Mesenchymal stem cell of adipose (primary cell): ENCODE measurements around a stretch of chr1.

DNA sequence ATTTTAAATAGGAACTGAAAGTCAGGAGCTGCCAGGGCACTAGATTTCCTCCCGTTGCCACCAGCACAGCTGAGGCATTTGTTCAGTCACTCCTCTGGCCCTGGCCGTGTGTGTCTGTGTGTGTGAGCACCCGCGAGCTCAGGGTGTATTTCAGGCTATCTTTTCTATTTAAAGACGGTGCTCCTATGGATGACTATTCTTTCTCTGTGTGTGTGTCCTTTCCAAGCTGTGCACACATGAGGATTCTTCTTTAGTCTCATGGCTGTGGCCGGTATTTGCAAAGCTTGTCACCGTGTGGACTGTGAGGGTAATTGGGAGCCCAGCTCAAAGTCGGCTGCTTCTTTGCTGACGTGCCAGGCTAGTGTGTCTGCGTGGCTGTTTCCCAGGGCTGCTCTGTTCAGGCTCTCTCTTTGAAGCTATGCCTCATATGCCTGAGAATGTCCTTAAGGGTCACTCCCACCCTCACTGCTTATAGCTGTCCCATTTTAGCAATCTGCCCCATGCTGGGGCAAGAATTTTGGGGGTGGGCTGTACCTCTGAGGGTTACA, 3.1 kb upstream of the KCND3 start:
- CAGE, long polyA plus RNA = no peak

DNA sequence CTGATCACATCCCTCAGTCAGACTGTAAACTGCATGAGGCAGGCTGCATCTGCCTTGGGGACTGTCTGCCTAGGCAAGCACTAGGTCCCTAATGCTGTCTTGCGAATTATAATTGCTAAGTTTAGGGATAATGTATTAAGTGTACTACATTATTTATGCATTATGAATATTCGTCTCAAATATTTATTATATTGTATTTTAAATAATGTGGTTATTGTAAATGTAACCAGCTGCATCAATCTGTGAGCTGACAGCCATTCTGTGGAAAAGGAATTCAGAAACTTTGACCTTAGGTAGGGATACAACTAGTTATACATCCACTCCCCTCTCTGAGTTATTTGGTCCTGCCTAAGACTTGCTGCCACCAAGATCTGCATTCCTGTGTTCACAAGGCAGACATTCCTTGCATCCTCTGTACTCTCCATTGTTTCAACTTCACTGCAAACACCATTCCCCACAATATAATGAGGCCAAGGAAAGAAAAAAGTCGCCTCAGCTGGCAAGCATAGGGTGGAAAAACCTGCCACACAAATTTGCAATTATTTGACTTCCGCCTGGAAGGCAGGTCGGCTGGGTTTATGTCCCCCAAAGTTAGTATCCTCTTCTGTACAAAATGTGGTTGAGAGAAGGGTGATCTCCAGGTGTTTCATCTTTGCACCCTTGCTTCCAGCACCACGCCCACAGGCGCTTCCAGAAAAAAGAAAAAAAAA, 827 bp upstream of the CTTNBP2NL start:
- CAGE, long polyA plus RNA = no peak

- CAGE, long polyA plus RNA = no peak
Measured at GRCh38 chr1:112618425-112618576, 640 bp downstream of the ST7L start.

GRCh38 chr1:112853802-112854460, 102.1 kb downstream of the SLC16A1 start:
- CAGE, long polyA plus RNA = no peak

GRCh38 chr1:112867520-112867719, 88.6 kb downstream of the SLC16A1 start:
- CAGE, long polyA plus RNA = no peak

GRCh38 chr1:112868898-112869769, 86.9 kb downstream of the SLC16A1 start:
- CAGE, long polyA plus RNA = no peak

DNA sequence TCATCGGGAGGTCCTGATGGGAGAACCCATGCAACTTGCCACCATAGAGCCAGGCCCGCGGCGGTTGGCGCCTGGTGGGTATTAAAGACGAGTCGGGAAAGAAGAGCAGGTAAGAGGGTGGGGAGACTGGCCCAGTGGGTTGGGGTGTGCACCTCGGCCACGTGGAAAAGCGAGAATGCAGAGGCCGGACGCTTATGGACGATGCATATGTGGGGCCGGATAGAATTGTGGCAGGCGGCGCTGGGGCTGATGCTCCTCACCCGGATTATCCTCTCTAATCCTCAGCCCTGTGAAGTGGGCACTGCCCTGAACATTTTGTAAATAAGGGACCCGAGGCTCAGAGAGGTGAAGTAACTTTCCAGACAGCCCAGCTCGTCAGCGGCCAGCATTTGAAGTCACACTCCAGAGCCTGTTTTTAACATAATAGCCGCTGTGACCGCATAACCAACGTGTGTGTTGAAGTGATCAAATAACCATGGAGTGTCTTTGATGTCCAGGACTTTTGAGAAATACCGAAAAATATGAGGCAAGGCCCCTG, 921 bp upstream of the SLC16A1 start:
- CAGE, long polyA plus RNA = no peak

GRCh38 chr1:113072563-113072936, 448 bp upstream of the LRIG2 start:
- CAGE, long polyA plus RNA = no peak

DNA sequence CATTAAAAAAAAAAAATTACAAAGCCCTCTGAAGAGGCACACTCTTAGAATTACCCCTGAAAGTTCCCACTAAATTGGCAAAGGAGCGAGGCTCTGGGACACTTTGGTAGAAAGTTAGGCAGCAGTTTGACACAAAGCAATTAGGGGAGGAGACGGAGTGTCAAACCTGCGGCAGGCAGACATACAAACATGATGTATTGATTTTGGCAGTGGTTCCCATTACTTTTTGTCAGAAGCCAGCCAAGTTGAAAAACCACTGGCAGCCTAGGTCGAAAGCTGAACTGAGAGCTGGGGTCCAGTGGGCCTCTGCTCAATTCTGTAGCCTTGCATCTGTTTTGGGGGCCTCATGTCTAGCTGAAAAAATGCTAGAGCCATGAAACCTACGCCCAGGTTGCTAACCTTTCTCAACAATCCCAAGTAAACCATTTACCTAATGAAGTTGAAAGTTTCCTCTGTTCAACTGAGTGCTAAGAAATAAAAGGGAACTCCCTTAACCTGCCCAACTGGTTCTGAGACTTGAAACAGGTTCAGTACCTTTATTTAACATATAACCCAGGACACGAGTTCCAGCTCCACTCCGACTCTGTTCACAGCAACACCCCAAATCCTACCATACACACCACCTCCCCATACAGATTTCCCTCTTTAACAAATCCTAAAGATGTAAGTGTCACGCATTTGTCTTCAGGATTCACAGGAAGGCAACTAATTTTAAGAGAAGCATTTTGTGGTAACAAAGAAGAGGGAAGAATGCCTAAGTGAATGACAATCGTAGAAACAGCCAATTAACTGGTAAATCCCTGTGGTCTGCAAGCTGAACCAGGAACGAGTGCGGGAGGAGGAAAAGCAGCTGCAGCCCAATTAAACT, 134.8 kb upstream of the MAGI3 start:
- CAGE, long polyA plus RNA = no peak

- CAGE, long polyA plus RNA = no peak
Measured at GRCh38 chr1:113404387-113404806, 14.1 kb downstream of the MAGI3 start.

DNA sequence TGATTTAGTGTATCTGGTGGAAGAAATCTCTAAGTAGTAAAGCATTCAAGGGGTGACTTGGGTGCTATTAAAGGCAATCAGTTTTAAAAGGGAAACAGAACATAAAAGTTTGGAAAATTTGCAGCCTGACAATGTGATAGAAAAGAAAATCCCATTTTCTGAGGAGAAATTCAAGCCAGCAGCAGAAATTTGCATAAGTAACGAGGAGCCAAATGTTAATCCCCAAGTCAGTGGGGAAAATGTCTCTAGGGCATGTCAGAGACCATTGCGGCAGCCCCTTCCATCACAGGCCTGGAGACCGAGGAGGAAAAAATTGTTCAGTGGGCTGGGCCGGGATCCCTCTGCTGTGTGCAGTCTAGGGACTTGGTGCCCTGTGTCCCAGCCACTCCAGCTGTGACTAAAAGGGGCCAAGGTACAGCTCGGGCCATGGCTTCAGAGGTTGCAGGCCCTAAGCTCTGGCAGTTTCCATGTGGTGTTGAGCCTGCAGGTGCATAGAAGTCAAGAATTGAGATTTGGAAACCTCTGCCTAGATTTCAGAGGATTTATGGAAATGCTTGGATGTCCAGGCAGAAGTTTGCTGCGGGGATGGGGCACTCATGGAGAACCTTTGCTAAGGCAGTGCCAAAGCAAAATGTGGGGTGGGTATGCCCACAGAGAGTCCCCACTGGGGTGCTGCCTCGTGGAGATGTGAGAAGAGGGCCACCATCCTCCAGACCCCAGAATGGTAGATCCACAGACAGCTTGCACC, 133.5 kb downstream of the MAGI3 start:
- CAGE, long polyA plus RNA = no peak

GRCh38 chr1:113719426-113719971, 39.8 kb downstream of the PHTF1 start:
- CAGE, long polyA plus RNA = no peak

DNA sequence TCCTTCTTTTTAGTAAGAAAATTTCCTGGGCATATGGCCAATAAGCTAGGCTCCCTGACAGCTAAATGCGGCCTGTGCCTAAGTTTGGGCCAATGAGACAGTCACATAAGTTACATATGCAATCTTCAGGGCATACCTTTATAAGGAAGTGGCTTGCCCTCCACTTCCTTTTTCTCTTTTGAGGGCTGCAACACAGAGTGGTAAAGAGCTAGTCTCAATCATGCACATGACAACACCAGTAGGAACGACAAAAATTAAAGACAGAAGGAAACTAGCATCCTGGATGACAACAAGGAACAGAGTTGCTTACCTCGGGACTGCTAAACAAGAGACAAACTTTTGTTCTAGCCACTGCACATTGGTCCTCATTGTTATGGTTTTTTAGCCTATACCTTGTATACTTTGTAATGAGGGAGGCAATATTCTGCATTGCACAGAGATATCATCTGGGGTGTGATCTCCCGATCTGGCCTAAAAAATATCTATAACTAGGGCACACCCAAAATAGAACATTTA, 24.3 kb upstream of the PHTF1 start:
- CAGE, long polyA plus RNA = no peak

DNA sequence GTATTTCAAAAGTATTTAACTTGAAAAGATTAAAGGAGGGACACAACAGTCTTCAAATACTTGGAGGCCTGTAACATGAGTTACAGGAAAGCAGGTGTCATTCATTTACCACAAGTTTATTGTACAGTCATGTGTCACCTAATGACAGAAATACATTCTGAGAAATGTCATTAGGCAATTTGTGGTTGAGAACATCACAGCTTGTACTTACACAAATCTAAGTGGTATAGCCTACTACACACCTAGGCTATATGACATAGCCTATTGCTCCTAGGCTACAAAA, 24.8 kb upstream of the PHTF1 start:
- CAGE, long polyA plus RNA = no peak

- CAGE, long polyA plus RNA = no peak
Measured at GRCh38 chr1:113811443-113812352, 578 bp downstream of the RSBN1 start.

DNA sequence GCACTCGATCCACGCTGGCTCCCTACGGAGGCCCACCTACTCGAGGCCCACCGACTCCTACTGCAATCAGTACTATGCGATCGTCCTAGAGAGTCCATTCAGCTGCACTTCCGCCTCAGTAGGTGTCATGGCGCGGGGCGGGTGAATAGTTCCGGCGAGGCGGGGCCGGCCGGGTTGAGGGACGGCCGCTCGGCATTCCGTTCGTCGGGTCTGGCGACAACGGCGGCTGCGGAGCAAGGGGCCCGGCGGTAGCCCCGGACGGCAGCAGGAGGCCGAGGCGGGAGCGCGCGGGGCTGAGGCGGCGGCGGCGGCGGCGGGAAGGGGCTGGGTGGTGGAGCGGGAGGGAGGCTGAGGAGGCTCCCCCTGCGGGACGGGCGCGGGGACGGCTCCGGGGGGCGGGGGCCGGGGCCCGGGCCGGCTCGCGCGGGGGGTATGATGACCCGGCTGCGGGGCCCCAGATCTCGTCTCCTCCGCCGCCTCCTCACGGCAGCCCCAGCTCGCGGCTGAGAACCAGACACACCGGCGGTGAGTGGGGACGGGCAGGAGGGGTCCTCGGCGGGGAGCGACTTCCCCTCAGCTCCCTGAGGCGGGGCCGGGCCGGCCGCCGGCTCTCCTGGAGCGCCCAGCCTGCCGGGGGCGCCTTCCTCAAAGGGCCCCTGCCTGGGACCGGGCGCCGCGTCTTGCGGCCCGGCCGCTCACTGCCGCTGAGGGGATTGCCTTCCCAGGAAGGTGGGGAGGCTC, 461 bp downstream of the HIPK1 start:
- CAGE, long polyA plus RNA = no peak

- CAGE, long polyA plus RNA = no peak
Measured at GRCh38 chr1:114395284-114396272, 115.4 kb downstream of the TRIM33 start.

- CAGE, long polyA plus RNA = no peak
Measured at GRCh38 chr1:114396273-114396838, 114.6 kb downstream of the TRIM33 start.

- CAGE, long polyA plus RNA = no peak
Measured at GRCh38 chr1:114572972-114574104, 8.1 kb downstream of the BCAS2 start.

- CAGE, long polyA plus RNA = no peak
Measured at GRCh38 chr1:114720471-114720845, 3.9 kb upstream of the NRAS start.